B cell (primary cell): ENCODE results near the genes HS3ST5, COL10A1, DSE, RSPH4A and FAM162B.

- PRO-cap: no peak
- CAGE, long polyA plus RNA: no peak
These were observed 99.3 kb downstream of the FYN start for GRCh38 chr6:111773793-111774515.

GRCh38 chr6:111810296-111811266 is 62.7 kb downstream of the FYN start:
- PRO-cap: no peak
- CAGE, long polyA plus RNA: no peak

DNA sequence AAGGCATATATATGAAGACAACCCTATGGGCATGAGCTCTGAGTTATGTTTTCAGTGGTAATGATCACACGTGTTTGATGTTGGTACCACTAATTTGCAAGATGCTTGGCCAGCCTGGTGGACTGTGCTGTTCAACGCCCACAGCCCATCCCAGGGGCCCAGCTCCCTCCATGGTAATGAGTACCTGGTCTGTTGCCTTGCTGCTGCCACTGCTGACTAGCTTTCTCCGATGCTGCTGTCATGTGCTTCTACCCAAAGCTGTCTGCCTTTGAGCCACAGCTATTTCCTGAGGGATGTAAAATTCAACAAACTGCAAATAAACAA is 54.9 kb downstream of the FYN start:
- PRO-cap: no peak
- CAGE, long polyA plus RNA: no peak

- PRO-cap: no peak
- CAGE, long polyA plus RNA: no peak
These were observed 27.0 kb downstream of the FAM229B start for GRCh38 chr6:112114371-112114780.

DNA sequence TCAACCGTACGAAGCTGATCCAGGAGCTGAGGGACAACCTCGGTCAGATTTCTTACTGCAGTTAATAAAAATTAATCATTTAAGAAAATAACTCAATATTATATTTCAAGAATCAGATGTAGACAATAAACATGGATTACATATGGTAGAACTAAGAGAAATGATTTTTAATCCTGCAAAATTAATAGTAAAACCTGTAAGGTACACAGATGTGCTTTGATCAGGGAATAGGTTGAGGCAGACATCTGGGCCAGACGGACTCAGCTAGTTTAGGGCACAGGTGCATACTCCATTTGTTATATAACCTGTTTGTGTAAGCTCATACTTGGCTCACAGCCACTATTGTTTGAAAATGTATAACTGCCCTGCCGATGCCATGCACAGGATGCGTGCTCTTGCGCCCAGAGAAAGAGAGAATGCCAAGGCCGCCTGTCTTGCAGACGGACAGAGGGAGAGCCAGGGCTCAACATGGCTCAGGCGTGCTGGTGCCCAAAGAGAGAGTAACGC is 57.5 kb downstream of the FAM229B start:
- PRO-cap: no peak
- CAGE, long polyA plus RNA: no peak

DNA sequence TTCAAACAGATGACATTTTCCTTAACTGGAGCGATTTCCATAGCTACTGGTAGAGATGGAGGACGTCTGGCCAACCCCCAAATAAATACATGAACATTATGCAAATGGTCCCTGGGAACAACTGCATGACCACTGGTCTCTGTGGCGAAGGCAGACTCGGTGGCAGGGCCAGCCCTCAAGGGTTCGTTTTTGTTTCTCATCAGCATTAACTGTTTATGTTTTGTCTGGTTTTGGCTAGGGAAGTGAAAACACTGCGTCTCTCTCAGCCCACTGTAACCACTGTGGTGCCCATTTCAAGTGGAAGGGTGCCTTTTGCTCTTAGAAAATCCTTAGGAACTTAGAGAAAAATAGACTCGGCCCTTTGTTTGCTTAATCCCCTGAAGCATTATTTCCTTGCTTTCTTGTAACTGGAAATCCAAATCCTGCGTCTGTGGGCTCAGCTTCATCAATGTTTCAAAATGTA is 51.4 kb downstream of the LAMA4 start:
- PRO-cap: no peak
- CAGE, long polyA plus RNA: no peak

GRCh38 chr6:113906657-113906995 is 49.5 kb downstream of the MARCKS start:
- PRO-cap: no peak
- CAGE, long polyA plus RNA: no peak

GRCh38 chr6:114342756-114343444 is at the start of gene HS3ST5:
Gene HS3ST5 (minus strand): TSS chr6:114343023.
- PRO-cap: no peak
- CAGE, long polyA plus RNA: no peak

GRCh38 chr6:116033820-116034060 is 27.0 kb downstream of the FRK start:
- PRO-cap: no peak
- CAGE, long polyA plus RNA: no peak

GRCh38 chr6:116101780-116102180 is 1.1 kb downstream of the NT5DC1 start:
- PRO-cap: no peak
- CAGE, long polyA plus RNA: no peak

- PRO-cap: no peak
- CAGE, long polyA plus RNA: no peak
These were observed at the start of gene COL10A1 for GRCh38 chr6:116125586-116126308. Gene COL10A1 (minus strand): TSS chr6:116126132.

GRCh38 chr6:116252935-116253294 is 960 bp downstream of the TSPYL4 start:
- PRO-cap: no peak
- CAGE, long polyA plus RNA: no peak

DNA sequence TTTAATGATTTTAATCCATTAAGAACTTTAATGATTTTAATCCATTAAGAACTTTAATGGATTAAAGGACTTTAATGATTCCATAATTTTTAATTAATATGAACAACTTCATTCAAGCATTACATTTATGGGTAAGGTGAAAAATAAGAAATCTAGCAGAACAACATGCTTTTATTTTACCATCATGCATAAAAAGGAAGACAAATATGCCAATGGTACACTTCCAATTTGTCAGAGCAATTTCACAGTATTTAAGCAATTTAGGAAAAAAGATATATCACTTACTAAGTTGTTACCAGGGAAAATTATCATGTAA is 3.2 kb downstream of the TSPYL1 start:
- PRO-cap: no peak
- CAGE, long polyA plus RNA: no peak

- PRO-cap: bidirectional peak, plus-strand start at chr6:116279041, minus-strand start at chr6:116278736
- CAGE, long polyA plus RNA: no peak
These were observed 967 bp downstream of the TSPYL1 start for GRCh38 chr6:116278696-116279229.

GRCh38 chr6:116370343-116371349 is at the start of gene DSE:
Gene DSE (plus strand): TSS chr6:116370947.
- PRO-cap: unidirectional peak, plus-strand start at chr6:116370452; bidirectional peak, plus-strand start at chr6:116370947, minus-strand start at chr6:116370839; unidirectional peak, minus-strand start at chr6:116371296
- CAGE, long polyA plus RNA: no peak

GRCh38 chr6:116512617-116512866 is 1.1 kb downstream of the CALHM5 start:
- PRO-cap: no peak
- CAGE, long polyA plus RNA: no peak

GRCh38 chr6:116615619-116616600 is at the start of gene RSPH4A:
Gene RSPH4A (plus strand): TSS chr6:116616479.
- PRO-cap: bidirectional peak, plus-strand start at chr6:116616460, minus-strand start at chr6:116616310
- CAGE, long polyA plus RNA: no peak

DNA sequence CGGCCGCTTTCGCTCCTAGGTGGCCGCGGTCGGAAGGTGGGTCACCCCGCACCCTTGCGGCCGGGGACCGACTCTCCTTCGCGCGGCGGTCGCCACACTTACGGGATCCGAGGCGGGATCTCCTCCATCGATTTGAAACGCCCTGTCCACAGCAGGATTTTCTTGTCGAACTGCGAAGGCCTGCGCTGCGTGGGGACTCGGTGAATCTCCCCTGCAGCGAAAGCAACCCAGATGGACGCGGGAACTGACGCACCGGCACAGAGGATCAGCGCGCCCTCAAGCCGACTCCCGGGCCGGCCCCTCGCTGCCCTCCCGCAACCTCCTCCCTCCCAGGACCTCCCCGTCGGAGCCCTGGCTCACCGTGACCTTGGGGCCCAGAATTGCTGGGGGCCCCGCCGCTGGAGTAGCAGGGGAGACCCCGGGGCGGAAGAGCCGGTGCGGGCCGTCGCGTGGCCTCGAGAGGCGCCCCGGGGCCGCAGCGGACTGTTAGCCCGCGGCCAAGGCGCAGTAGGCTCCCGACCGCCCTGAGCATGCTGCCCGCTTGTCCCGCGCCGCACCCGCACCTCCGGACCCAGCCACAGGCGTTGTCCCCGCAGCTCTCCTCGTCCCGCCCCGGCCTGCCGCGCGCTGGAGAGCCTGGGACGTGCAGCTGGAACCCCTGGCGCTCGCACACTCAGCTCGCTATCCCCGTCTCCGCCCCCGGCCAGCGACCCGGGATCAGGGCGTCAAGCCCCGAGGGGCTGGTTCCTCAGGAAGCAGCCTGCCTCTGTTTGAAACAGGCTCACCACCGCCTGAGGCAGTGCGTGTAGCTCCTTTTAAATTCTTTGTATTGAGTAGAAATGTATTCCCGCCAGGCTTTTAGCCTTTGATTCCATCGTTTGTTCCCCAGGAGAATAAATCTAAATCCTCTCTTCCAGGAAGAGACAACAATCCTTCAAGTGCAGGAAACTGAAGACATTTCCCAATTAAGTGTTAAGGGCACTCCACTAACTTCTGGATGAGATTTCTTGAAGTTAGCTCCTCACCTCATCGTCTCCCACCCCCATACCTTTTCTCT is at the start of gene FAM162B:
TSS of gene FAM162B (minus strand) at position 675 of the 1,057 bp plus-strand sequence.
- PRO-cap: no peak
- CAGE, long polyA plus RNA: no peak

DNA sequence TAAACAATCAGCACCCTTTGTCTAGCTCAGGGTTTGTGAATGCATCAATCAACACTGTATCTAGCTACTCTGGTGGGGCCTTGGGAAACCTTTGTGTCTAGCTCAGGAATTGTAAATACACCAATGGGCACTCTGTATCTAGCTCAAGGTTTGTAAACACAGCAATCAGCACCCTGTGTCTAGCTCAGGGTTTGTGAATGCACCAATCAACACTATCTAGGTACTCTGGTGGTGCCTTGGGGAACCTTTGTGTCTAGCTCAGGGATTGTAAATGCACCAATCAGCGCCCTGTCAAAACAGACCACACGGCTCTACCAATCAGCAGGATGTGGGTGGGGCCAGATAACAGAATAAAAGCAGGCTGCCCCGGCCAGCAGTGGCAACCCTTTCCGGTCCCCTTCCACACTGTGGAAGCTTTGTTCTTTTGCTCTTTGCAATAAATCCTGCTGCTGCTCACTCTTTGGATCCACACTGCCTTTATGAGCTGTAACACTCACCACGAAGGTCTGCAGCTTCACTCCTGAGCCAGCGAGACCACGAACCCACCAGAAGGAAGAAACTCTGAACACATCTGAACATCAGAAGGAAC is 138.4 kb downstream of the RFX6 start:
- PRO-cap: no peak
- CAGE, long polyA plus RNA: no peak

DNA sequence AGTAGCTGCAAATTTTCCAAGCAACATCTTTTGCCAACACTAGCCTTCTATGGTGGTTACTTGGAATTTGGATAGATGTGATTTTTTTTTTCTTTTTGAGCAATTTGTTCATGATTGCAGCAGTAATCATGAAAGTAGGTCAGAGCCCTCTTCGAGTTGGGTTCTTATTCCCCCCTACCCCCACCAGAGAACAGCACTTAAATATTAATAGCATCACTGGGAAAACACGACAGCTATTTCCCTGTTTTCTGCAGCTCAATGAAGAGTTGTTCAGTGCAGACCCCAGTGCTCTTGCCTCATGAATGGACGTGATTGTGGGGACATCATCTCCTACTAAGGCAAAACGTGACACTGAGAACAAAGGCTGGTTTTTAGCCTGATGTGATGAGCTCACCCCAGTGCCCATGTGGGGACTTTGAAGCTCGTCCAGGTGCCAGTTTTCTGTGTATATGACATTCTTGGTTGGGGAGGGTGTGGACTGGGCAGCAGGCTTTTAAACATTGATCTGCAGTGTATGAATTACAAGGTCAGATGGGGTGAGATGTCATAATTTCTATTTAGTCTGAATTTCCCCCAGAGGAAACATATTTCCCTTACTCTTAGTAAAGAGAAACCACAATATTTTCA is 105.9 kb downstream of the SLC35F1 start:
- PRO-cap: no peak
- CAGE, long polyA plus RNA: no peak